Metastatic Pancreatic Carcinoma in the Ovary (tissue), 1 donor: ENCODE measurements around a stretch of chr2.

DNA sequence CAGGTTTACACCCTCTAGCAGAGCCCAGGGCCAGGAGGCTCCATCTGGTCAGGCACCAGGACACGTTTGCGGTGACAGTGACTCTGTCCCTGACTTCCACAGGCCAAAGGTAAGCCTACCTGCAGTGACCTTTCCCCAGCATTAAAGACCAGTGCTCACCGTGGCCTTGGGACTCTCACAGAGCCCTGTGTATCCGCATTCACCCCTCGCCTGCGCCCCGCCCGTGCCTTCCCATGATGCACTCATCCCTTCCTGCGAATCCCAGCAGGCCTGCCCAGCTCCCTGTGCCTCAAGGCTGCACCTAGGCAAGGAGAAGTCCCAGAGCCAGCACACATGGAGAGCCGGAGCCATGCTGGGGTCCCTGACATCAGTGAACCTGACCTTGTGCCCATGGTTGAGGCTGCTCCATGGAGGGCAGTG, 3.2 kb downstream of the NEURL3 start:
- PRO-cap: no peak

GRCh38 chr2:96531521-96532621, 4.7 kb upstream of the ARID5A start:
- PRO-cap: bidirectional peak, plus-strand start at chr2:96532413, minus-strand start at chr2:96532313

DNA sequence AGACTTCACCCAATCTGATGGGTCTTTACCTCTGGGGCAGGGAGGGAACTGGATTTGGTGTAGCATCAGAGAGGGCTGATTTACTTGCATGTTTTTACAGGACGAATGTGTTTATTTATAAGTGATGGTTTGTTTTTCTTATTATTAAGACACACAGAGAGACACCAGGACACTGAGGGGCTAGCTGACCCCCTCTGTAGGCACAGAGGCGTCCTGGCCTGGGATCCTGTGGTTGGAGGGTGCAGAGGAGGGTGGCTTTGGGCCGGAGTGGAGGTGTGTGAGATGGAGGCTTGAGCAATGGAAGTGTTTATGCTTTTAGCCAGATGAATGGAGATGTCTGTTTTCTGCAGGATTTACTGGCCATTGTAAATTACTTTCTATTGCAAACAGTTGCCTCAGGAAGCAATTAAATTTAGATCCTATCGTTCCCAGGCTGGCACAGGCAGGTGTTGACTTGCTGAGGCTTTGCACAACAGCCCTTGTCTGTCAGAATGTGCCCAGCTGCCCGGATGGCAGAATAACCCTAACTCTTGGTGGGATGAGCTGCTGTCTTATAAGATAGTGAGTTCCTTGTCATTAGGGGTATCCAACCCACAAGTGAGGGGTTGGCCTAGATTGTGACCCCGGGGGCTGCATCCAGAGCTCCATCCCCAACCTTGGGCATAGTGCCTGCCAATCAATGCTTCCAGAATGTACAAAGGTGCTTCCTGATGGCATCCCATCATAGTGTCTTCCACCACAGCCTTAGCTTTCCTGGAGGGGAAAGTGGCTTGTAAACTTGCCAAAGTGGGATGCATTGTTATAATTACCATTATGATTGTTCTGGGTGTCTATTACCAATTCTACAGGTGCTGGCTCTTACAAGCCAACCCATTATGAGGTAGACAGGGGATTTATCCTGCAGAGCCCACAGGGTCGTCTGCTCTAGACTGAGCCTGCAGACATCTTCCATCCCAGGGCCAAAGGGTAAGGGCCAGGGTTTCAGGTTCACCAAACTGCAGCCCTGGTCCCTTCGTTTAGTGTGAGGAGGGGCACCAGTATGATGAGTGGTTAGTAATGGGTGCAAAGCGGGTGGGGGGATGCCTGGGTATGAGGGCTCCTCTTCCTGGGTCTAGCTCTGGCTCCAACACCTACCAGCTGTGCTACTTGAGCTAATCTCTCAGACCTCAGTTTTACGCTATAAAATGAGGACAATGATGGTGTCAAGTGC, 1.6 kb upstream of the ARID5A start:
- PRO-cap: bidirectional peak, plus-strand start at position 479 of the sequence, minus-strand start at position 309 of the sequence

DNA sequence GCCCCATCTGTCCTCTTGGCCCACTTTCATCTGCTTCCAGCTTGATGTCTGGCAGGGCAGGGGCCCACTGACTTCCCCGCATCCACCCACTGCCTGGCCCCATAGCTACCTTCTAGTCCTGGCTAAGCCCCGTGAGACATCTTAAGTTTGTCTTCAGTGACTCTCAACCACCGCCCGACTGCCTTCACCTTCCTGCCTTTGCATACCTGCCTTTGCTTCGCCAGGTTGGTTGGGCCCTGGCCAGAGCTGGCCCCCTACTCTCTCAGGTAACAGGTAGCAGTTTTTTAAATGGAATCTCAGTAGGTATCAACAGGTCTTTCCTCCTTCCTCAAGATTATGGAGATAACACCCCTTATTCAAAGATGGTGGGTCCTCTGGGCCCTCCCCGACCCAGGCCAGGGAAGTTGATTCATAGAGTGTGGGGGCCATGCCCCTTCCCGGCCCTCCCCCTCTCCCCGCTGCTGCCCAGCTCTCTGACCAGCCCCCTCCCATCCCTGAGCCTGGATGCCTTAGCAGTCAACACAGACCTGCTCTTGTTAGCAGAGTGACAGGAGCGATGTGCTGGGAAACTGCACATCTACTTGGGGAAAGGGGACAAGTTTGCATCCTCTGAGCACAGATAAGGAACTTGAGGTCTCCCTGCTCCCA, 2.9 kb downstream of the ARID5A start:
- PRO-cap: no peak

DNA sequence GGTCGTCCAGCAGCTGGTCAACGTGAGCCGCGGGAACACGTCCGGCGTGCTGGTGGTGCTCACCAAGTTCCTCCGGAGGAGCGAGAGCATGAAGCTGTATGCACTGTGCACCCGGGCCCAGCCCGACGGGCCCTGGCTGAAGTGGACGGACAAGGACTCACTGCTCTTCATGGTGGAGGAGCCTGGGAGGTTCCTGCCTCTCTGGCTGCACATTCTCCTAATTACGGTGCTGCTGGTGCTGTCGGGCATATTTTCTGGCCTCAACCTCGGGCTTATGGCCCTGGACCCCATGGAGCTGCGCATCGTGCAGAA, 598 bp downstream of the CNNM4 start:
- PRO-cap: no peak

GRCh38 chr2:96815166-96815693, 838 bp upstream of the CNNM3 start:
- PRO-cap: no peak

DNA sequence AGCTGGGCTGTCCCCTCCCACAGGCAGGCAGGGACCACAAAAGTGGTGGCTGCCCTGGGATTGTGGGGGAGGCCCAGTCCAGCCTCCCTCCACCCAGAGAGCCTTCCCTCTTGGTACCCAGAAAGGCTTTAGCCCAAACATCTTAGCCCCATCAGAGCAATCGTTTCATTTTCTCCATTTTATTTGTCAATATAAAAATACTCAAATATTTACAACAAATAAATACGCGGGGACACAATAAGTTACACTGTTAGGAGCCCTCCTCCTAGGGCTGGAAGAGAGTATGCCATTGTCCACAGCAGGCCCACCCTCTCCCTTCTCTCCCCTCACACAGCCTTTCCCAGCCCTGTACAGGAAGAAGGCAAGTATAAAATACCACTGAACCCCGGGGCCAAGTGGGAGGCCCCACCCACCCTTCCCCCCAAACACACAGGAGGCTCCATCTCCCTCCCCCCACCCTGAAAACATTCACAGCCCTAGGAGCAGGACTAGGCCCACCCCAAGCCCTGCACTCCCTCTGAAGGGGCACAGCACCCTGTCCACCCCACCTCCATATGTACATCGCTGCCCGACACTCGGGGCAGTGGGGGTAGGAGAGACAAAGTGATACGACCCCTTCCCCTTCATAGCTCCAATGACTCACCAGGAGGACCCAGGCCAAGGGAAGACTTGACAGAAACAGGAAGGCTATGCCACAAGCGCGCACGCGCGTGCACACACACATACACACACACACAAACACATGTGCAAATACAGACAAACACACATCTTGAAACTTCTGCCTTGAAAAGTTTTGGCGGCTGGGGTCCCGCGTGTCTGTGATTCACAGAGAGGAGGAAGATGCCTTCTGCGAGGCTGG, 2.0 kb upstream of the ANKRD39 start:
- PRO-cap: no peak

DNA sequence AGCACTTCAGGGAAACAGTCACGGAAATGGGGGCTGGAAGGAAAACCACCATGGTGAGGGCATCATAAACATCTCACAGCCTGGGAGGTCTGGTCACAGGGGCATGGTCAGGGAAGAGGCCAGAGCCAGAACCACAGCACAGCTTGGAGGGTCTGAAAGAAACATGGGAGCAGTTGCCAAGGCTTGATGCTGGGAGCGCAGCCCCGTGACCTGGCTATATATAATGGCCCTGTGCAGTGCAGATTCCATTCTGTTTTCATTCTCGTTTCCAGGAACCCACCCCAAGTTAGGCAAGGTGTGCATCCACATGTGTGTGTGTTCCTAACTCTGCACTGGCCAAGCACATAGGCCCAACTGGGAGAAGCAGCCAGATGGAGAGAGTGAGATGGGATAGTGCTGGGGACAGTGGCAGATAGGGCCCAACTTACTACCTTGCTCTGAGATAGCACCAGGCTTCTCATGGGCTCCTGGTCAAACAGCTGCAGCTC, 5.5 kb upstream of the ANKRD39 start:
- PRO-cap: no peak

DNA sequence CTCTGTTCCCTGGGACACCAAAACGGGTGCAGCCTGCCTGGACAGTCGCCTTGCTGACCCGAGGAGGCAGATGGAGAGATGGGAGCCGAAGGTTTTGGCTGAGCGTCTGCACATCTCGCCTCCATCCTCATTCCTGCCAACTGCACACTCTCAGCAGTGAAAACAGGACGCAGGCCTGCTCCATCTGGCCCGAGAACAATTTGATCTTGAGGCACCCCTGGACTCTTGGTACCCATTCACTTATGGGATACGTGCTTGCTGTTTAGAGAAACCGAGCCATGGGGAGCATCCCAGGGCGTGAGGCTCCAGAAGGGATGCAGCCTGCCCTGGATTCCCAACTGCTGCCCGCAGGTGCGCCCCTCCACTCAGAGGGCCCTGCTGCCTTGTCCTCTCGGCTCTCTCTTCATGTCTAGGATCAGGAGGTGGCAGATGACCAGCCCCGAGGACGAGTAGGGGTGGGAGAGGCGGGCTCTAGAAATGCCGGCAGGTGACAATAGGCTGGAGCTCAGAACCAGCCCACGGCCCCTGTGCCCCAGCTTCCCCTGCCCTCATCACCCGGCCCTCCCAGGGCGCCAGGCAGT, 9.1 kb upstream of the SEMA4C start:
- PRO-cap: no peak

DNA sequence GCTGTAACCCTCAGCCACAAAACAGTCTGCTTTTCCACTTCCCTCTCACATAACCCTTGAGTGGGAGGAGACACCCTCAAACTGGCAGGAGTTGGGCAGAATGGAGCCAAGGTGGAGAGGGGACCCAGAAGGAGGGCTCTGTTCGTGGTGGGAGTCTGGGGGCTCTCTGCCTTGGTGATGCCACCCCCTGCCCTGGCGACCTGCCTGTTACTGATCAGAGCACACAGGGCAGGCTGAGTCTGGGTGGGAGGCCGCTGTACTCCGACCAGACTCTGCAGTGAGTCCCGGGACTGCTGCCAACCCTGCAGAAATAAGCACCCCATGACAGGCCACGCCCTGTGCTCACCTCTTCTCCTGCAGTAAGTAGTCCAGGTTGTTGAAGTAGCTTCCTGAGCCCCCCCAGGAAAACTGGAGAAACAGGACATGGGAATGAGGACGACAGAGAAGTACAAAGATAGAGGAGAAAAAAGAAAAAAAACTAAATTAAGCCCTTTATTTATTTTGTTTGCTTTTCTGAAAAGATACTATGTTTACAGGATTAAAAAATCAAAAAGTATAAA, 15.9 kb downstream of the FAM178B start:
- PRO-cap: no peak

DNA sequence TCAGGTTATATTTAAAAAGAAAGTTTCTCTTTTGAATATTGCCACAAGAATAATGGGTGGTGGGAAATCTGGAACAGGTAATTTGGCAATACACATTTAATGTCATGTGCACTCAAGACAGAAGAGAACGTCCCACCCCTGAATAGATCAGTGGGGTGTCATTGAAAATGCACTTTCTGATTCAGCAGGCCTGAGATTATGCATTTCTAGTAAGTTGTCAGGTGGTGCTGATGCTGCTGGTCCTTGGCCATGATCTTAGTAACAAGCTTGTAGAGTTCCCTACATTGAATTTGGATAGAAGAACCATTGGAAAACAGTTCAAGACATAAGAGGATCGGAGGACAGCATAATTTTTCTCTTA, 70.6 kb downstream of the ANKRD36 start:
- PRO-cap: no peak

DNA sequence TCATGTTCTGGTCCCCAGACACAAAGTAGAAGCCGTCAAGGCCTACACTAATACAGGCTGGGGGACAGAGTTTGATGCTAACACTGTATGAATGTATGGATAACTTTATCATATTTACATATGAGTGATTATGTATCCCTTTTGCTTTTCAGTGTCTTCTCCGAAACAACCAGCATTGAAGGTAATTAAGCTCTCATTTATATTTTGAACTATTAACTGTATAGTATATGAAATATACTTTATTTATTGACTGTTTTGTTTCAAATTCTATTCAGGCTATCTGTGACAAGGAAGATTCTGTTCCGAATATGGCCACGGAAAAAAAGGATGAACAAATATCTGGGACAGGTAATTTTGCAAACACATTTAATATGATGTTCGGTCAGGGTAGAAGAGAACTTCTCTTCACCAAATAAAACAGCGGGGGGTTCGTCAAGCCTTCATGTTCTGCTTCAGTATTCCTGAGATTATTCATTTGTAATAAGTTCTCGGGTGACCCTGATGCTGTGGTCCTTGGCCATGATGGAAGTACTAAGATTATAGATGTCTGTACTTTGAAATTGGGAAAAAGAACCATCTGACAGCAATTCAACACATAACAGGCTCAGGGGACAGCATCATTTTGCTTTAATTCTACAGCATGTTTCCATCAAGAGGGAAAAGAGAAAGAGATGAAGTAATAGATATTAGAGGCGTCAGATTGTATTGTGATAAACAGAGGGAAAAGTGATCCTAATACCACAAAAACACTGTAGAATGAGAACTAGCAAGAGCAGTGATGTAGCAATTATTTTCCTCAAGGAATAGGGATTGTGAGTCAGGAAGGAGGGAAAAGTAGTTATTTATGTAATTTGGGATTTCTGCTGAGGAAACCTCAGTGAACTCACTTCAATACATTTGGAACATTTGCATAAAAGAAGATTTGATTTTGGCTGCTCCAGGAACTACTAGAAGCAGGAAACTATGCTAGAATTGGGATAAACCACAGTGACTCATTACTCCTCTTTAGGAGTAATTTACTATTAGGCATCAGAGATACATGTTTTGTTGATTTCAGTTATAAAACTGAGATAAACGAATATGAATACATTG, 98.8 kb downstream of the ANKRD36 start:
- PRO-cap: no peak

DNA sequence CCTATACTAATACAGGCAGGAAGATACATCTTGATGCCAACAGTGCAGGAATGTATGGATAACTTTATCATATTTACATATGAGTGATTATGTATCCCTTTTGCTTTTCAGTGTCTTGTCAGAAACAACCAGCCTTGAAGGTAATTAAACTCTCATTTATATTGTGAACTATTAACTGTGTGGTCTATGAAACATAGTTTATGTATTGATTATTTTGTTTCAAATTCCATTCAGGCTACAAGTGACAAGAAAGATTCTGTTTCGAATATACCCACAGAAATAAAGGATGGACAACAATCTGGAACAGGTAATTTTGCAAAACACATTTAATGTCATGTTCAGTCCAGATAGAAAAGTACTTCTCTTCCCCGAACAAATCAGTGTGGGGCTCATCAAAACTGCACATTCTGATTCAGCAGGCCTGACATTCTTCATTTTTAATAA, 100.4 kb downstream of the ANKRD36 start:
- PRO-cap: no peak

GRCh38 chr2:97646226-97646612, 357 bp downstream of the COX5B start:
- PRO-cap: no peak

GRCh38 chr2:97745553-97745909, 32.2 kb downstream of the ZAP70 start:
- PRO-cap: no peak

- PRO-cap: no peak
Observed at GRCh38 chr2:98245117-98245737, 101.0 kb upstream of the CNGA3 start.

- PRO-cap: no peak
Observed at GRCh38 chr2:98479222-98479802, 34.7 kb downstream of the INPP4A start.

DNA sequence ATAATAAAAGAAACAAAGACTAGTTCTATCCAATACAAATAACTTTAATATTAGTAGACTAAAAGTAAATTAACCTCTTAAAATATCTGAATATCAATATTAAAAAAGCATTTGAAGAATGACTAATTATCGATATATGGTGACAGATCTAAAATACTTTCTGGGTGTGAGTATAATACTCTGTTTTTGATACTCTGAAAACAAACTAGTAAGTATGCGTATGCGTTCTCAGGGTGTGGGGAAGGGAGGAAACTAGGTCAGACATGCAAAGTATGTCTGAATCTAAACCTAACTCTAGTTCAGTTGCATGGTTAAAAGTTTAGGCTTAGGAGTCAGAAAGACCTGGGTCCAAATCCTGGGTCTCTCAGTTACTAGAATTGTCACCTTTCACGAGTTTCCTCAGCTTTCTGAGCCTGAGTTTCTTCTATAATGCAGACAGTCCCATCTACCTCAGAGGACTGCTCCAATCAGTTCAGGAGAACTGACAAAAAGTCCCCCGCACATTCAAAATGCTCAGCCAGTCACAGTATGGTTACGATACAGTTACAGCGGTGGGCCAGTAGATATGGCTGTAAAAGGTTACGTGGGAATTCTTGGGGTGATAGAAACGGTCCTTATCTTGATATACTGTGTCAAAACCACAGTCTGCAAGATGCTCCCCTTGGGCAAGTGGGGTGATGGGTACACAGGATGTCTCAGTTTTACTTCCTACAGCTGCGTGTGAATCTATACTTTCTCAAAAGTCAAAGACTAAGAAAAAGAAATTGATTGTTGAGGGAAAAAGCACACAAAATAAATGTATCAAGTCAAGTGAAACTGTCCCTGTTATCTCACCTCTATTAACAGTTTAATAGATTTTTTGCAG, 29.2 kb downstream of the UNC50 start:
- PRO-cap: no peak

DNA sequence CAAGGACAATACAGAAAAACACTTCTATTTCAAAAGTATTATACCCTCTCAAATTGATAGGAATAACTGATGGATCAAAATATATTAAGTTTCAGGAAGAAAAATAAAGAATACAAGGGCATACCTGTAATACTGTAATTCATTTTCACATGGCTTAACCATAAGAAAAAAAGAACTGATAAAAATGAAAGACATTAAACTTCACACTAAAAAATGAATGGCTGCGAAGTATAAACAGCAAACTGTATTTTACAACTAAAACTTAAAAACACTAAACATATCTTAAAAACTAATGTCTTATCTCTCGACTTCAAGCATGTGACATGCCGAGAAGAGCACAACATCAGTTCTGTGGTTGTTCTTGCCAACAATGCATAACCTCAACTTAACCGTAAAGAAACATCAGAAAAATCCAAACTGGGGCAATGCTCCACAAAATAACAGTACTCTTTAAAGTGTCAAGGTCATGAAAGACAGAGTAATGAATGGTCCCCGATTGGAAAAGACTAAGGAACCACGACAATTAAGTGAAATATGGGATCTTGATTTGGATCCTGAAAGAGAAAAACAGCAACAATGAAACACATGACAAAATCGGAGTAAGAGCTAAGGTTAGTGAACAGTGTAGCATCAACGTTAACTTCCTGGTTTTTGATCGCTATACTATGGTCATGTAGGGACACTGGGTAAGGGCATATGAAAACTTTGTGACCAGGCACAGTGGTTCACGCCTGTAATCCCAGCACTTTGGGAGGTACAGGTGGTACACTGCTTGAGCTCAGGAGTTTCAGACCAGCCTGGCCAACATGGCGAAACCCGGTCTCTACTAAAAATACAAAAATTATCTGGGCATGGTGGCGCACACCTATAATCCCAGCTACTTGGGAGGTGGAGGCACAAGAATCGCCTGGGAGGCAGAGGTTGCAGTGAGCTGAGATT, 55.1 kb downstream of the UNC50 start:
- PRO-cap: no peak

DNA sequence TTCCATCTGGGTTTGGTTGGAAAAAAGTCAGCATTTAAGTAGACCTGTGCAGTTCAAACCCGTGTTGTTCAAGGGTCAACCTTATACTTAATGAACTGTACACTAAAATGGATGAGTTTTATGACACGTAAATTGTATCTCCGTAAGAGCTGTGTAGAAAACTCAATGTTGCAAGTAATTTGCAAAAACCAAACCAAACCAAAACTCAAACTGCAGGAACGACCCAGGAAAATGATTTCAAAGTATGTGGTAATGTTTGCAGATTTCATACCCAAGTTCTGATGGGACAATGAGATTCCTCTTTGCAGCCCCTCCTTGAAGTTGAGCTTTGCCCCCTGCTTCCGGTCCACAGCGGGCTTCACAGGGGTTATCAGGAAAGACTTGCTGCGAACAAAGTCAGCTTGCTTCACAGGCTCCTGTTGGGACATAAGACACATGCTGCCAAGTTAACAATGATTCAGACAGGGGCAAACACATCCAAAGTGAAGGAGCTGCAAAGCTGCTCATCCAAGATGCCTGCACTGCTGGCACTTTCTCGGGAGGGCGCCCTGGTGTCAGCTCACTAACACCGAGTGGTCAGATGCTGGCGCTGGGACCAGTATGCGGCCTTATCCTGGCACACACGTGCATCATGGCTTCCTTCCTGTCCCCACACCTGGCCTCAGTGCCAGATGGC, 65.1 kb upstream of the MGAT4A start:
- PRO-cap: no peak